Hematopoietic multipotent progenitor cell (in vitro differentiated cells): ENCODE measurements around a stretch of chr14.

DNA sequence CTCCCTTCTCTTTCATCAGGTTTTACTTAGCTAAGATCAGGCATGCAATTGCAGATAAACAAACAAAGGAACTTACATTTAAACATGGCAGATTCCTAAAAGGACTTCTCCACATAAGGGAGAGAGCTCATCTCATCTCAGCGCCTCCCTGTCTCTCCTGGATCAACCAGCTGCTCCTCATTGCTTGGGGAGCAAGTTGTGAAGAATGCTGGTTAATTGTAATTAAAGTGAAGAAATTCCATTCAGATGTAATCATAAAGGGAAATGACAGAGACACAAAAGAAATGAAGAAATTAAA lies 104.3 kb upstream of the DIO2 start:
- CAGE, long polyA plus RNA, result no peak

DNA sequence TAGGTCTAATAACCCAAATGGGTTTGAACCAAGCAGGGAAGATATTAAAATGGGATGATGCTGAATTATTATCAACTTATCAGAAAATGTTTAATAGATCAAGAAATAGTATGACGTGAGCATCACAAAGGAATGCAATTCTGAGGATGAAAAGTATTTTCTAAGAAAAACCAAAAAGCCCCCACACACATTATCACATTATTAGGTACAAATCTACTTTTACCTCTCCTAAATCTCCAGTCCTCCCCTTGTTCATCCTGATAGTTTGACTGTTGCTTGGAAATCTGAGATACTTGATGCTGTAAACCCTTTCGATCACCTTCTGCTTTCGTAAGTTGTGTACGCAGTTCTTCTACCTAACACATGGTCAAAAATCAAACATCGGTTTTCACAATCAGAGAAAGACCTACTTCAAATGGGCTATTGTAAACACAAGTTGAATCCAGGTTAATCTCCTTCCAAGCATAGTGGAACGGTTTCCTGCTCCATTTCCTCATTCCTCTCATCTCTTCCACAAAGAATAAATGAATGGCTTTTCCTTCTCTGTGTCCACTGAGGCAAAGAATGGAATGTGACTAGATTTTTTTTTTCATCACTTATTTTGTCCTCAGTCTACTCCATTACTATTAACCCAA lies 105.4 kb downstream of the CEP128 start:
- CAGE, long polyA plus RNA, result no peak

DNA sequence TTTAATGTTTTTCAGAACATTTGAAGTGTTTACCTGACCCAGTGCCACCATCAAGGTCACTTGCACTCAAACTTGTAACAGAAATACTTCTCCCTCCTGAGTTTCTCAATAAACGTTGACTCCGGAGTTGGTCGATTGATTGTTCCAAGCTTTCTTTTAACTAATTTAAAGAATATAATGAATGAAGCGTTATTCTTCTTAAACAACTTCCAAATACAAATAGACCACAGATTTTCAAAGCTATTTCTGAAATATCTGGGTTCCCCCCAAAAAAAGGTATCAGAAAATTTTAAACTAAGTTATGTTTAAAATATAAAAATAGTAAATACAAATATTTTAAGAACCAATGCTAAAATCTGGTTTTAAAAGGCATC lies 35.6 kb downstream of the CEP128 start:
- CAGE, long polyA plus RNA, result no peak

- CAGE, long polyA plus RNA, result no peak
Observed at GRCh38 chr14:80996198-80996721, 40.8 kb downstream of the TSHR start.

- CAGE, long polyA plus RNA, result no peak
Observed at GRCh38 chr14:81166118-81166545, 54.6 kb downstream of the GTF2A1 start.

- CAGE, long polyA plus RNA, result no peak
Observed at GRCh38 chr14:81169603-81170577, 50.9 kb downstream of the GTF2A1 start.

- CAGE, long polyA plus RNA, result no peak
Observed at GRCh38 chr14:81178380-81179499, 42.0 kb downstream of the GTF2A1 start.

DNA sequence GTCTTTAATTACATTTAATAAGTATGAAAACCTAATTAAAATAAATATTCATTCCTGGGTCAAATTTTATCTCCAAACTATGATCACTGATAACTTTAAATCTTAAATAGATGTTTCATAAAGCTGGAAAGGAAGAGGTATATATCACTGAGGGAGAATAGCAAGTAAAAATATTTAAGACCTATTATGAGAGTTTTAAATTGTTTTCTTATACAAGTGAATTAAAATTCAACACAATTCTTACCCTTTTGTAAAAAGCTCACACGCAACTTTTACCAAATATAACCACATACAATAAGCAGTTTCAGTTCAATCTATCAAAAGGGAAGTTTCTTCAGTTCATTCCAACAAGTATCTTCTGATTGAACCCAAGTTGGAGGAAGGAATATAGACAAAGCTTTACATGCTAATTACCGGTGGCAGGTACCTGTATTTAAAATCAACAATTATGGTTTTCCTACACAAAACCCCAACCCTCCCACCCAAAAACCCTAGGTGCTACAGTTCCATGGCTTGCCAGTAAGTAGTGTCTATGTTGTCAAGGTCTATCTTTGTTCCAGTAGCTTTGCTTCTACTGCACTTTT lies 41.1 kb downstream of the GTF2A1 start:
- CAGE, long polyA plus RNA, result no peak

GRCh38 chr14:84254173-84254774 lies 1275.7 kb upstream of the FLRT2 start:
- CAGE, long polyA plus RNA, result no peak

DNA sequence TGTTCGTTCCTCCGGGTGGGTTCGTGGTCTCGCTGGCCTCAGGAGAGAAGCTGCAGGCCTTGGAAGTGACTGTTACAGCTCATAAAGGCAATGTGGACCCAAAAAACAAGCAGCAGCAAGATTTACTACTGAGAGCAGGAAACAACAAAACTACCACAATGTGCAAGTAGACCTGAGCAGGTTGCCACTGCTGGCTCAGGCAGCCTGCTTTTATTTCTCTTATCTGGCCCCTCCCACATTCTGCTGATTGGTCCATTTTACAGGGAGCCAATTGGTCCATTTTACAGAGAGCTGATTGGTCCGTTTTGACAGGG lies 1131.4 kb upstream of the FLRT2 start:
- CAGE, long polyA plus RNA, result no peak

DNA sequence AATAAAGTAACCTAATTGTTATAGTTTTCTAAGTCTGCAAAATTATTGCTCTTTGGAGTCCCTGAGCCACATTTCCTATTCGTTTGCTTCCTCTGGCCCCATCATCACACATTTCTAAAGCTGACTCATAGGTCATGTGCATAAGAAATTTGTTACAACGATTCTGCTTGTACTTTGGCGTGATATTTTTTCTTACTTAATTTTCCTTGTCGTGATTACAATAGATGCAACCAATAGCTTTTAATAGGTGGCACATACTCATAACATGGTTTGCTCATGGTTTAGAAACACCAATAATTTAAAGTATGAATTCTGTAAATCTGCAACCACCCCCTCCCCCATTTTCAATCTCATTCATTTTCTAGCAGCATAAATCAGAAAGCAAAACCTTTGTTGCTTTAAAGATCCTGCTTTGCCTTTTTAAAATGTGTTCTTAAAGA lies 1.8 kb upstream of the FLRT2 start:
- CAGE, long polyA plus RNA, result no peak

GRCh38 chr14:85528907-85529771 lies 805 bp upstream of the FLRT2 start:
- CAGE, long polyA plus RNA, result no peak

GRCh38 chr14:85878782-85879160 lies 348.8 kb downstream of the FLRT2 start:
- CAGE, long polyA plus RNA, result no peak

DNA sequence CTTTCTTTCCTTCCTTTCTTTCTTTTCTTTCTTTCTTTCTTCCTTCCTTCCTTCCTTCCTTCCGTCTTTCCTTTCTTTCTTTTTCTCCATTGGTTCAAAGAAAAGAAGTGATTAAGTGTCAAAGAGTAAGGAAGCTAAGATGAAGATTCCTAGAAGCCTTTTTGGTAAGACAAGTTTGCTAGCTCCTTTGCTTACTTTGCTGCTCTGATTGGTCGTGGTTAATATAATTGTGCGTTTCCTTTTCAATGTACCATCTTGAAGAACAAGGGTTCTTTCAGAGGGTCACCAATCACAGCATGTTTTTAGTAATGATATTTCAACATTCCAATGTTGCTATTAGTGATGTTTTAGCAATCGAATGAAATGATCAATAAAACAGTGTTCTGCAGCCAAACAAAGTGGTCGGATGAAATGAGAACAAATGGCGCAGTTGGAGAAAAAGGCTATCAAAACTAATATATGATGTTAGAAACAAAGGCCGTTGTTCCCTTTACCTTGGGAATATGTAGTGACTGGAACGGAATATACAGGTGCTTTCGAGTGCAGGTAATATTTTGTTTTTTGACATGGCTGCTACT lies 828.7 kb downstream of the GALC start:
- CAGE, long polyA plus RNA, result no peak

GRCh38 chr14:87841814-87842180 lies 151.2 kb downstream of the GALC start:
- CAGE, long polyA plus RNA, result no peak

DNA sequence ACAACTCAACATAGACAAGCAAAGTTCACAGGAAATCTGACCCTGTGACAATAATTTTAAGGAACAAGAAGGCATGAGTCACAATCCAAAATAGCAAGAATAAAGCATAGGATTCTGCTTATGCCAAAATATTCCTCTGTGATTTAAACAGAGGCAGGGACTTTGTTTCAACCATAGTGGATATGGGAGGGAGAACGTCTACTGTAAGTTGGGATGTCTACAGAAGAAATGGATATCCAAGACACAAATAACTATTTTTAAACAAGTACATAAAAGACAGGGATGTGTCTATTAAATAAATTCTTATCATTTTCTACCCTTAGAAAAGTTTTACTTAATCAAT lies 44.5 kb downstream of the GPR65 start:
- CAGE, long polyA plus RNA, result no peak

DNA sequence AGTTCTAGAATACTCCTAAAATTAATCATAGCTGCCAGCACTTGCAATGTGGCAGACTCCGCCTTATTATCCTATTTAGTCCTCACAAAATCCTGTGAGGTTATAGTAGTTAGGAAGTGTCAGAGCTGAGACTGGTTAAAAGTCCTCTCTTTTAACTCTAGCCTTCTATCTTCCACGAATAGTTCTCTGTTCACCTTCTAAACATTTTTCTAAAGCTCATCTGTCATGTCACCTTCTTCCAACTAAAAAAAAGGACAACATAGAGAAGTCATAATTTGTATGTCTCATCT lies 74.3 kb downstream of the KCNK10 start:
- CAGE, long polyA plus RNA, result no peak

- CAGE, long polyA plus RNA, result no peak
Observed at GRCh38 chr14:88269679-88270337, 53.3 kb downstream of the KCNK10 start.

DNA sequence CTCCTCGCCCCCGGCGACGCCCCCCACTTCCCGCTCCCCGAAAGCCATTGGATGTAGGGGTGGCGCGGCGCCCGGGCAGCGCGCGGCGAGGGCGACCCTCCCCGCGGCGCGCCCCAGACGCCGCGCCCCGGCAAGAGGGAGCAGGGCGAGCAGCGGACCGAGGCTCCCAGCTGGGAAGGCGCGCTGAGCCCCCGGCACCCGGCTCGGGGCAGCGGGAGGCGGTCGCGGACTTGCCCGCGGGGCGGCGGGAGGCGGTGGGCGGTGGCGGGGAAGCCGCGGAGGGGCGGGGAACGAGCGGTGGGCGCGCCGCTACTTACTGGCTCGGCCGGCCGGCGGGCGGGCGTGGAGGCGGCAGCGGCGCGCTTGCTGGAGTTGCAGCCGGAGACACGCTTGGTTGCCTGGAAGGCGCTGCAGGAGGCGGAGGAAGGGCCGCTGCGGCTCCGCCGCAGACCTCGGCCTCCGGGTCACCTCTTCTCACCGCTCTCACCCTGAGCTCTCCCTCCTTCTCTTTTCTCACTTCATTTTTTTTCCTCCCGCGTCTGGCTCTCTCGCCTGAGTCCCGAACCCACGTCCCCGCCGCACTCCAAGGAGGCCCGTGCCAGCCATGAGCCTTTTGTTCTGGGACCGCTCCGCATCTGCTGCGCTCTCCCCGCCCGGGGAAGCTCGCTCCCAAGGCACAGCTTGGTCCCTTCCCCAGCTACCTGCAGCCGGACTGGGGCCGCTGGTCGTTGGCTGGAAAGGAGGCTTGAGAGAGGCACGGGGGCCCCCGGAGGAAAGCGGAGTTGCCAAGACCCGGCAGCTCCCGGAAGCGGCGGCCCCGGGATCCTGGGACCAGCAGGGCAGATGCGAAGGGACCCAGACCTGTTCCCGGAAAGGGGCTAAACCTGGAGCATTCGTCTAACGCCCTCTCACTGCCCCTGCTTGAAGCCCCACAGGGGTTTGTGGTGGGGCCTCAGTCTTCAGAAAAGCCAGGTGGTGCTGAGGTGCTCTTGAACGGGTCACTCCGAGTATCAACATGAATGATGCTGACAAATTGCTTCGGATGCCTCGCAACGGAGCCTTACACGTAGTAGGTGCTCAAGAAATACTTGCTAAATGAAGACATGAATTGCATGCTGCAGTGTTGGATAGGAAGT lies 629 bp upstream of the KCNK10 start:
- CAGE, long polyA plus RNA, result no peak

GRCh38 chr14:88326433-88327224 lies 3.6 kb upstream of the KCNK10 start:
- CAGE, long polyA plus RNA, result no peak